Umbilical cord (tissue), 2 donors: ENCODE results near the gene ERGIC2.

DNA sequence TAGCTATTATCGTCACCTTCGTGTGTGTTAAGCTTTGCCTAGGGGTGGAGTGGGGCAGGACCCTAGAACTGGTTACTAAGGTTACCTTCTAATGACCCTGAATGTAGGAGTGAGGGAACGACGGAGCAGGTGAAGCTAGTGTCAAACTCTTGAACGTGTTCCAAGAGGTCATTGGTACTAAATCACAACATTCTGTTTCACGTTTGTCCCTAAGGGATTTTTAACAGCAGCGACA lies 134.0 kb upstream of the KRAS start:
- RAMPAGE, long total RNA = no peak

DNA sequence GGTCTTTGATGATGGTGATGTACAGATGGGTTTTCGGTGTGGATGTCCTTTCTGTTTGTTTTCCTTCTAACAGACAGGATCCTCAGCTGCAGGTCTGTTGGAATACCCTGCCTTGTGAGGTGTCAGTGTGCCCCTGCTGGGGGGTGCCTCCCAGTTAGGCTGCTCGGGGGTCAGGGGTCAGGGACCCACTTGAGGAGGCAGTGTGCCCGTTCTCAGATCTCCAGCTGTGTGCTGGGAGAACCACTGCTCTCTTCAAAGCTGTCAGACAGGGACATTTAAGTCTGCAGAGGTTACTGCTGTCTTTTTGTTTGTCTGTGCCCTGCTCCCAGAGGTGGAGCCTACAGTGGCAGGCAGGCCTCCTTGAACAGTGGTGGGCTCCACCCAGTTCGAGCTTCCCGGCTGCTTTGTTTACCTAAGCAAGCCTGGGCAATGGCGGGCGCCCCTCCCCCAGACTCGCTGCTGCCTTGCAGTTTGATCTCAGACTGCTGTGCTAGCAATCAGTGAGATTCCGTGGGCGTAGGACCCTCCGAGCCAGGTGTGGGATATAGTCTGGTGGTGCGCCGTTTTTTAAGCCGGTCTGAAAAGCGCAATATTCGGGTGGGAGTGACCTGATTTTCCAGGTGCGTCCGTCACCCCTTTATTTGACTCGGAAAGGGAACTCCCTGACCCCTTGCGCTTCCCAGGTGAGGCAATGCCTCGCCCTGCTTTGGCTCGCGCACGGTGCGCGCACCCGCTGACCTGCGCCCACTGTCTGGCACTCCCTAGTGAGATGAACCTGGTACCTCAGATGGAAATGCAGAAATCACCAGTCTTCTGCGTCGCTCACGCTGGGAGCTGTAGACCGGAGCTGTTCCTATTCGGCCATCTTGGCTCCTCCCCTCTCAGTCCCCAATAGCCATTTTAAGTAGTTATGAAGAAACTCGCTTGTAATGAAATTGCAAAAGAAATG lies 64.0 kb downstream of the LMNTD1 start:
- RAMPAGE, long total RNA = no peak

- RAMPAGE, long total RNA = no peak
These were observed 1.7 kb downstream of the RASSF8 start for GRCh38 chr12:25960031-25960718.

DNA sequence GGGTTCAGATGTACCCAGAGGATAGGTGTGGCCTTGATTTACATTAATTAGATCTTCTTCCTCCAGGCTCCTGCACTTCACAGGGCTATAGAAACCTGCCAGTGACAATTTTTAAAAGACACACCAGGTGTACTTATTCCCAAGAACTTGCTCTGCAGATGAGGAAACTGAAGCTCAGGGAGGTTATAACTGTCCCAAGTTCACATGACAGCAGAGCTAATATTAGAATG lies 27.6 kb downstream of the RASSF8 start:
- RAMPAGE, long total RNA = no peak

- RAMPAGE, long total RNA = no peak
These were observed 3.4 kb downstream of the BHLHE41 start for GRCh38 chr12:26121429-26121783.

GRCh38 chr12:26153789-26154175 lies 28.9 kb upstream of the BHLHE41 start:
- RAMPAGE, long total RNA = no peak

DNA sequence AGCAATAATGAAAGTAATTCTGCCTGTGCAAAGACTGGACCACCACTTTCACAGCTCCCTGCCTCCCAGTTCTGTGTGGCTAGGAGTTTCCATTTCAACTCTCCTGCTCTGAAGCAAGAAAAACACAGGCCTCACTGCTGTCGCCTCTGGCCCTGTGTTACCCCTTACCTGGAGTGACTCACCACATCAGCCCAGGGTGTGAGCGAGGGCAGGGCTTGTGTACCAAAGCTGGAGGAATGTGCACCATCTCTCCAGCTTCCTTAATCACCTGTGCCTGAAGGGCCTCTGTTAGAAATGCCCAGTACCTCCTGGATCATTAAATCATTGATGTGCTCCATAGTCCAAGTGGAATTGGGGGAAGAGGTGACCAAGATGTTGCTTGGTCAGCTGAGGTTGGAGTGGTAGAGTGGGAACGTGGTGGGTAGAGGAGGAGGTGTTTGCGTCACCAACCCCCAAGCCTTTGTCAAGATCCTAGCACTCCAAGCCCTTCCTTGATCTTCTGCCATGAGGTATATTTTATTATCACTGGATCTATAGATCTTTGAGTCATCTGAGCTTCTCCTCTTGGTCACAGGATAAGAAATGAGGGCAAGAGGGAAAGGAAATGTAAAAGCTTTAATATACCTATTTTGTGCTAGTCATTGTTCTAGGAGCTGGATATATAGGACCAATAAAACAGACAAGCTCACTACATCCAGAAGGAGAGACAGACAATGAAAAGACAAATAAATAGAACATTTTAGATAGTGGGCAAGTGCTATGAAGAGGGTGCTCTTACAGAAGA lies 51.3 kb downstream of the SSPN start:
- RAMPAGE, long total RNA = no peak

GRCh38 chr12:26268761-26269260 lies 73.4 kb downstream of the SSPN start:
- RAMPAGE, long total RNA = no peak

DNA sequence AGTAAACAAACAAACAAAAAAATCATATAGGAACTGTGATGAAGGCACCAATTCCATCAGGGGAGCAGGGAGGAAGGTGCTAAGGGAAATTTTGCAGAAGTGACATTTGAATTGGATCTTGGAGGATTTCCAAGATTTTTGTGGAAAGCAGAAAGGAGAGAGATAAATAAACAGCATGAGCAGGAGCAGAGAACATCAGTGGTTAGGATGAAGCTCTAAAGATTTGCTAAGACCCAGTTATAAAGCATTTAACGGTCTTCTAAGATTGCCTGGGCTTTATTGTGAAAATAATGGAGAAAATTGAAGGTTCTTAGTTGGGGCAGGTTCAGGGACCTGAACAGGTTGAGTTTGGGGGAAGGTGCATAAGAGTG lies 65.0 kb upstream of the STK38L start:
- RAMPAGE, long total RNA = no peak

- RAMPAGE, long total RNA = no peak
These were observed 587 bp downstream of the STK38L start for GRCh38 chr12:27244435-27245310.

- RAMPAGE, long total RNA = no peak
These were observed 55.0 kb downstream of the PPFIBP1 start for GRCh38 chr12:27578834-27579593.

- RAMPAGE, long total RNA = no peak
These were observed 610 bp upstream of the MRPS35 start for GRCh38 chr12:27709825-27710619.

GRCh38 chr12:27970696-27971871 lies 1.4 kb downstream of the PTHLH start:
- RAMPAGE, long total RNA = no peak

DNA sequence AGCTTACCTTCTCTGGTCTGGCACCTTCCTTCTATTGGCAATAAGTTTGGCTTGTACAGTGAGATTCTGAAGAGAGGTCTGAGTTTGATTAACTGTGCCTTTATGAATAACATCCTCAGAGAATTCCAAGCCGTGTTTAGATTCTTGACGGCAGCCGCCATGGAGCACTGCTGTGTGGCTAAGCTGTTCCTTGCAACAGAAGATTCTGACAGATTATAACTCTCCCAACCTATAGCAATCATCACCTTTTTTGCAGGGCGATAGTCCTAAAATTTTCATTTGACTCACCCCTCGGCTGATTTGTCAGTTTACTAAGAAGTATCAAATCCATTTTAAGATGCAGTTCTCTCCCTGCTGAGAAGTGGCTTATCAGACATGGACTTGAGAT lies 354.8 kb upstream of the FAR2 start:
- RAMPAGE, long total RNA = no peak

DNA sequence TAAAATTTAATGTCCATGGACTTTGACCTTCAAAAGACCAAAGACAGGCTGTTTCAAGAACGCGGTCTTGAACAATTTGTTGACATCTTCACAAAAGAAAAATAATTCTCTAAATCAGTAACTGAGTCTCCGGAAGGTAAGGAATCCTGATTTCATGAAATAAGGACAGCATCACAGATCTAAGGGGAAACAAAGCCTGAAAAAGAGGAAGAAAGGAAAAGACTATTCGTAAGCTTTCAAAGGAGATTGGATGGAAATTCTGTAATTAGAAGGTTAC lies 107.3 kb upstream of the FAR2 start:
- RAMPAGE, long total RNA = no peak

- RAMPAGE, long total RNA = no peak
These were observed 81.2 kb downstream of the FAR2 start for GRCh38 chr12:29230175-29230781.

GRCh38 chr12:29381042-29381844 lies at the start of gene ERGIC2:
Gene ERGIC2 (minus strand): TSS chr12:29381172.
- RAMPAGE, long total RNA = start-site peak on the minus strand at chr12:29381147-29381177, 294 and 114 reads in 2 replicates

- RAMPAGE, long total RNA = no peak
These were observed 49.6 kb upstream of the OVCH1 start for GRCh38 chr12:29547175-29547449.

GRCh38 chr12:29578107-29578423 lies 80.6 kb upstream of the OVCH1 start:
- RAMPAGE, long total RNA = no peak

- RAMPAGE, long total RNA = no peak
These were observed 142.5 kb upstream of the OVCH1 start for GRCh38 chr12:29640008-29640432.